Ascending aorta (tissue), 1 donor: Measurements from ENCODE around the genes LHFPL4 and TATDN2.

- PRO-cap = no peak
These were observed 7.4 kb downstream of the EDEM1 start for GRCh38 chr3:5194648-5195519.

DNA sequence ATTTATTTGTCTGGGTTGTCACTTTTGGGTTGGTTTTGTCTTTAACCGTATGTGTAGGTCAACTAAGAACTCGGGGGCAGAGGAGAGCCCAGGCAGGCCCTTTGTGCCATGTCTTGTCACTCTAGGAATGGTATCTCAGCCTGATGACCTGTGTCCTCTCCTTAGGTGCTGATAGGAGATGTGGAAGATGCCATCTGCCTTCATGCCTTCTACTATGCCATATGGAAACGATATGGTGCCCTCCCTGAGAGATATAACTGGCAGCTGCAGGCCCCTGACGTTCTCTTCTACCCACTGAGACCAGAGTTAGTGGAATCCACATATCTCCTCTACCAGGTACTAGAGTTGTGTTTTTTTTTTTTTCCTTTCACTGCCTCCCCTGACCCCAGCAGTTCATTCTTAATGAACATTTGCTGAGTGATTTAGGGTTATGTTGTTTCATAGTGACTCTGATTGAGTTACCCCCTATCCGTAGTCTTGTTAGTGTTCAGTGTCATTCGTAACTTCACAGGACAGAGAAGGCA is 20.5 kb downstream of the EDEM1 start:
- PRO-cap = no peak

- PRO-cap = no peak
These were observed 801.1 kb downstream of the EDEM1 start for GRCh38 chr3:5988519-5989065.

DNA sequence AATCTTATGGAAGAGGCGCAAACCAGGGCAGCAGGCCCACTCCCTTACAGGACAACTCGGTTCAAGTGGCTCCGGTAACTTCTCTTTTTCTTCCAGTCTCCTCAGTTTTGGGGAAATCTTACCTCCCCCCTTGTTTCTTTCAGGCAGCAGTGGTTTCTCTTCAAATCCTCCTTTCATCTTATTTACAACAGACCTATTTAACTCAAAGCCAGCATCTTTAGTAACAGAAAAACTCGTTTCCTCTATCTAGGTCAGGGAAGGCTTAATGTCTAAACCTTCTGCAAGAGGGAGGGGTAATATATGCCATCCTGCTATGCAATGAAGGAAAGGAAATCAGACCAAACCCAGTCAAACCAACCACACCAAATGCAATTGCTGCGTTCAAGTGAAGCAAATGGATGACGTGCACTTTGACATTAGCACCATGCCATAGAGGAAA is 163.1 kb downstream of the GRM7 start:
- PRO-cap = no peak

GRCh38 chr3:8503415-8503898 is 1.8 kb downstream of the LMCD1 start:
- PRO-cap = no peak

GRCh38 chr3:8509802-8510402 is 8.3 kb downstream of the LMCD1 start:
- PRO-cap = no peak

GRCh38 chr3:9180549-9181135 is 68.8 kb downstream of the SRGAP3 start:
- PRO-cap = no peak

DNA sequence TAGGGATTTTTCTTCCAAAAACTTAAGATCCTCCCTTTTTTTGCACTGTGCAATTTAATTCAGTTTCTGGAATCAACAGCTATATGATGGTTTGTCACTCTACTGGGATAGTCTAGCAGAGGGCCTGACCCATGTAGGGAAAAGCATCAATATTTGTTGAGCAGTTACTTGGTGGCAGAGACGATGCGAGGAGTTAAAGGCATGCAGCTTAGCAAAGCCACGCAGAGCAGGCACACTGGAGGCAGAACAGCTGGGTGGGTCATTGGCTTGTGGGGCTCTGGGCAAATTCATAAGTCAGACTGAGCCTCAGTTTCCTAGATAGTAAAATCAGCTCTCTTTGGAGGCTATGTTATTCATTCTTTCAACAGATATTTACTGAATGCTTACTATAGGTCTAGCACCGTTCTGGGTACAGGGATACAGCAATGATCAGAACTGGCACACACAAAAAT is 449 bp upstream of the SRGAP3 start:
- PRO-cap = no peak

DNA sequence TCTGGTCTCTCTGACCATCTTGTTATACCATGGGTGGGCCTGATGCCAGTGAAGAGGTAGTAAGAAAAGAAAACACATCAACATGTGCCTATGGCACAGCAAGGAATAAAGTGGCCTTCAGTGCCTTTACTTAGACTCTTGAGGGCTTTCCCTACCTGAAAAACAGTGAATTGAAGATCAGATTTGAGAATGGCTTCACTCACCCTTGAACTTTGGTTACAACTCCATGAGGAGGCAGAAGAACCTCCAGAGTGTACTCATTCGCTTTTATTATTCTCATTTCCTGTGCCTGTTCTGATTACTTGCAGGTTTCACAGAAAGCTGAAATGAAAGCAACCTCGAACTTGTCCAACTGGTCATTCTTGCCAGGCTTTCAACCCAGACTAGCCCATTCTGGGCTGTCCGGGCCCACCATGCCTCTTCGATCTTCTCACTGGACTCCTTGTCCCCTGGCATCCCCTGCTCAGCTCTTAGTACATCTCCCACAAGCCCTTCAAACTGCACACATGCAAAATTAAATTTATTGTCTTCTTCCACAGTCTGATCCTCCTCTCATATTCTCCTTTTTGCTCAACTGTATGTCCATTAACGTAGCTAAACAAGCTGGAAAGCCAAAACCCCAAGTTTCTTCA is 20.2 kb upstream of the THUMPD3 start:
- PRO-cap = no peak

DNA sequence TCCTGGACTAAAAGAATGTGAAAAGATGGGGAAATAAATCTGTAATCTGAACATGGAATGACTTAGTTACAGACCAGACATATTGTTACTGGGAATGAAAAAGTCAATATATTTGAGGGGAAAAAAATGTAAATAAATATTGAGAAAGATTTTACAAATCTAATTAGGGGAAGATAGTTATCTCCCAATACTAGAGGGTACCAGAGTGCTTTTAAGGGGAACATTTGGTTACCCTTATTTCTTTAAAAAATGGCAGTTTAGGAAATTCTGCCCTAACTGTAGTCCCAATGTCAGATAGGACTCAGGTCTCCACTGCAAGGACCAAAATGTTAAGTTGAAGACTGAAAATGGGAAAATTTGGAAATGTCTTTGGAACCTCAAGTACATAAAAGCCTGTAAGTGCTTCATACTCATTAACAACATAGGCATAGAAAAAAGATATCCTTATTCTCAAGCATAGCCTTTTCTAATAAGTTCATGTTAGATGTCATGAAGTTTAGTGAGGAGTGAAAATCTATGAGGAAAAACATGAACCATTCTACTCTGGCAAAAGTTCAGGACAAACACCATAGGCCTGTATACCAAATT is 10.6 kb upstream of the SETD5 start:
- PRO-cap = no peak

GRCh38 chr3:9553603-9554227 is at the start of gene LHFPL4:
Gene LHFPL4 (minus strand): TSS chr3:9553822.
- PRO-cap = no peak

- PRO-cap = no peak
These were observed 633 bp downstream of the MTMR14 start for GRCh38 chr3:9649816-9650459.

DNA sequence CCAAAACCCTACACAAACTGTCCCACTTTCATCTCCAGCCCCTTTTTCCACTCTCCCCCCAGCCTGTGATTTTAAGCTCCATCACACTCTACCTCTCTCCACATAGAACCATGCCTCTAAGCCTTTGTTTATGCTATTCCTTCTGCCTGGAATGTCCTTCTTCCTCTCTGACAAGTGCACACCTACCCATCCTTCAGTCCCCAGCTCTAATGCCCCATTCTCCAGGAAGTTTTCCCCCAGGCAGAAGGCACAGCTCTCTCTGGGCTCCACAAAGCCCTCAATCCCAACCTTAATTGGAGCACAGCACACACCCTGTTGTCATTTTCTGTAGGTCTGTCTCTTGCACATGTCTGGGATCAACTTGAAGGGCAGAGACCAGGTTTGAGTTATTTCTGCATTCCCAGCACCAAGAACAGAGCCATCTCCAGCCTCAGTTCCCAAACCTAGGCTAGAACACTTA is 2.8 kb downstream of the CAMK1 start:
- PRO-cap = no peak

- PRO-cap = no peak
These were observed 788 bp downstream of the TTLL3 start for GRCh38 chr3:9810833-9811267.

DNA sequence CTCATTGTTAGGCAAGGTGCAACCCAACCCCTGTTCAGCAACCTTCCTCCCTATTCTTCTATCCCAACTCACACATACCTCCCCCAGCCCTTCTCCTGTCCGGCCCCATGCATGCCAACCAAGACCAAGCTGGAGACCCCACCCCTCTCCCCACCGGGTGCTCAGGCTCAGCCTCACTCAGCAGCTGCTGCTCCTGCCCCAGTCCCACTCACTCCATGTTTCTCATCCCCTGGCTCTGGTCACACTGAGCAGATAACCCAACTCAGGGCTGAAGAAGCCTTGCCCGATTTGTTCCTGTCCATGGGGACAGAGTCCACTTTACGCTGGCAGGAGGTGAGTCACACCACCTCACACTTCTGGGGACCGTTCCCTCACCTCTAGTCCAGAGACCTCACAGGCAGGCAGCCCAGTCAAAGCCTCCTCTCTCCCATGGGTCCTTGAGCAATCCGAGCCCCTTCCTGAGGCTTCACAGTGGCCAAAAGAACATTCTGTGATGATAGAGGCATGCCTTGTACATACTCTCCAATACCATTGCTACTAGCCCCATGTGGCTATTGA is 1.4 kb downstream of the CIDEC start:
- PRO-cap = no peak

- PRO-cap = no peak
These were observed 7.7 kb downstream of the EMC3 start for GRCh38 chr3:9978806-9979430.

GRCh38 chr3:9986461-9986737 is 242 bp downstream of the EMC3 start:
- PRO-cap = no peak

- PRO-cap = no peak
These were observed 9.4 kb upstream of the IRAK2 start for GRCh38 chr3:10155123-10155846.

GRCh38 chr3:10248038-10248305 is 287 bp upstream of the TATDN2 start:
- PRO-cap = bidirectional peak, plus-strand start at chr3:10248497, minus-strand start at chr3:10248257

DNA sequence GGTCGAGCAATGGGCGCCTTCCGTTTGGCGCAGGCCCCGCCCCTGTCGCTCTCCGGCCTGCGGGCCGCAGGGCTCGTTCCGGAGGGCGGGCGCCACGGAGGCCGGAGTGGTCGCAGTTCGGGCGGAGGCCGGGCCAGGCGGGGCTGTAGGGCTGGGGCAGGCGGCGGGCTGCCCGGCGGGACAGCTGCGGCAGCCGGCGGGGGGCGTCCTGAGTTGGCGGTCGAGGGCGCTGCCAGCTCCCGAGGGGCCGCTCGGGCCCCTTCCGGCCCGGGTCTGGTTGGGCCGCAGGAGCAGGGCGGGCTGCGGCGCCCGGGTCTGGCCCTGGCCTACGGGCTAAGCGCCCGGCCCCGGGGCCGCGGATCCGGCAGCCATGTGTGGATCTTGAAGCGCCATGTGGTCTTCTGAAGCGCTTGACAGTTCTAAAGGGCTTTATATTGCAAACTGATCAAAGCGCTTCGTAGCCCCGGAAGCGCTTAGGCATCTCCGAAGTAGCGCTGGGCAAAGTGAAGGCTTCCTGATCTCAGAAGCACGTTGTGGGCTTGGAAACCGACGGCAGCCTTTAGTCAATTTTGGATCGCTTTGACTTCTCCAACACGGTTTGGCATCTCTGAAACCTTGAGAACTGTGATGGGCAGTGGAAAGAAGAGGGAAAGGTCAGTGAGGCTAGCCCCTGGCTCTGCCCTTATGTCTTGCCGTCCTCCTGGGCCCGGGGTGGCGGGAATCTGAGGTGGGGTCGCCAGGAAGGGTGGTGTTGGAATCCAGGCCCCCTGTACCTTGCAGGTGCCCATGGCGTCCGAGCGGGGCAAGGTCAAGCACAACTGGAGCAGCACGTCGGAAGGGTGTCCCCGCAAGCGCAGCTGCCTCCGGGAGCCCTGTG is at the start of gene TATDN2:
Gene TATDN2 (plus strand): TSS at position 45 of the 877 bp plus-strand sequence.
- PRO-cap = bidirectional peak, plus-strand start at position 83 of the sequence, minus-strand start outside the sequence